Fibroblast of villous mesenchyme (primary cell): Measurements from ENCODE around the gene ELMOD2.

- CAGE, long polyA plus RNA = no peak
Observed at GRCh38 chr4:139153367-139154179, 23.4 kb downstream of the ELF2 start.

GRCh38 chr4:139177293-139177749 is 303 bp upstream of the ELF2 start:
- CAGE, long polyA plus RNA = no peak

- CAGE, long polyA plus RNA = no peak
Observed at GRCh38 chr4:139188867-139189576, 12.0 kb upstream of the ELF2 start.

- CAGE, long polyA plus RNA = no peak
Observed at GRCh38 chr4:139278344-139278758, 1.7 kb downstream of the MGARP start.

- CAGE, long polyA plus RNA = no peak
Observed at GRCh38 chr4:139360399-139360897, 58.2 kb upstream of the NDUFC1 start.

- CAGE, long polyA plus RNA = no peak
Observed at GRCh38 chr4:139552354-139553463, 3.3 kb downstream of the SETD7 start.

- CAGE, long polyA plus RNA = no peak
Observed at GRCh38 chr4:139817603-139818364, 152.2 kb downstream of the MGST2 start.

DNA sequence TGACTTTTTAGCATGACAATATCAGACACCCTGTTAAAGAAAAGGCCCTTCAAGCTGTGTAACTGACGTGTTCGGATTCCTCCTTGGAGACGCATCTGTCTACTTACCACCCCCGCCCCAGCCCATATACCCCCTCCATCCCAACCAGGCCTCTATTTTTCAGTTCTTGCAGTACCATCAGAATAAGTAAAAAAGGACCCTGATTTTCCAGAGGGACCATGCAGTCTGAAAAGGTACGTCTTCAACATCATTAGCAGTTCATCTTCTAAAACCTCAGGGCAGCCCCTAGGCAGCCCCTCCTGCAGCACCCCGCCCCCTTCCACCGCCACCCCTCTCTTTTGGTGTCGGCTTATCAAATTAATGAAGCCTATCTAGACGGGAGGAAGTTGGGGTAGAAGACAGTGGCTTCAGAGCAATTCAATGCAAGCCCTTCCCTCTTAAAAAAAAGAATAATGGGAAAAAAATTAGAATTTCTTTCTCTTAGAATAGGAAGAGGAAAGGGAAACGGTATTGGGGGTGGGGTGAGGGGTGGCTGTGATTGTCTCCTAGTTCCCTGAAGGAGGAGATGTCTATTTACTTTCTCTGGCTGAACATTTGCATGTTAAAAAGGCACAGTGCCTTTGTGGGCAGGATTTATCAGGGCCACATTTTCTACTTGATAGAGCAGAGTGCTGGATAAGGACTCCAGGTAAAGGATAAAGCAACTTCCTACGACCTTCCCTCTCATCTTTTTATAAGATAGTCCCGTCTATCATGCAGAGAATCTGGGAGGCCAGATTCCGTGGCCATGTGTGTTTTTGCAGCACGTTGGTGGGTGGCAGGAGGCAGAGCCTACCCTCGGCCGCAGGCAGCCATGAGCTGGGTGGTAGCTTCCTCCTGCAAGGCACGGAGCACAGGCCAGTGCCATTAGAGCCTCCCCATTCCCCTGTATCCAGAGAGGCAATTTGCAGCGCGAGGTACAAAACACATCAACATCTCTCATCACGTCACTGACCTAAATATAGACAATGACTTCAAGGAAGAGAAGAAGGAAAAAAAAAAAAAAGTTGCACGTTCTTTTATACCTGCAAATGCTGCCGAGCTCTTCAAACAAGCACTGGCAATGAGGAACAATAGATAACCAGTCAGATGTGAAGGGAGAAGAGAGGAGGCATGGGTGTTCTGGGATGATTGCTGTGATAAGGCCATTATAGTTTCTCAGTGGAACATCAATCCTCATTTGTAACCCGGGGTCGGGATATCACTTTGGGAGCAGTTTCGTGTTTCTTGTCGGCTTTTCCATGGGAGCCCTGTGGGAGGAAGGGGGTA is 159.6 kb downstream of the MGST2 start:
- CAGE, long polyA plus RNA = no peak

- CAGE, long polyA plus RNA = no peak
Observed at GRCh38 chr4:140013421-140013959, 140.5 kb downstream of the MAML3 start.

DNA sequence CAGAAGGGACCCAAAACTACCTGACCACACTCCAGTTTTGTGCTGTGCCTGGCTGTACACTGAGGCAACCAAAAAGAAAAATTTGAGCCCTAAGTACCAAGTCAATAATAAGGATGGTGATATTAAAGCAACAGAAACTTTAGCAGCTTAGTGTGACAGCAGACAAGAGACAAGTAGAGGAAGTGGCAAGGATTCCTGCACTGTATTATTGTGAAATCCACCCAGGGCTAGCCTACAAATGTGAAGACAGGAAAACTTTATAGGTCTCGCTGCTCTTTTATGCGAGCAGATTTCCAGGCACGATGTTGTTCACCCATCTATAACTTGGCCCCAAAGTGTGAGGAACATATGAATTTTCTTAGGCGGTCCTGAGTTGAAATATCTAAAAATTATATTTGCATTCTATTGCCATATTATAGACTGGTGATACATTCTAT is 61.2 kb downstream of the MAML3 start:
- CAGE, long polyA plus RNA = no peak

DNA sequence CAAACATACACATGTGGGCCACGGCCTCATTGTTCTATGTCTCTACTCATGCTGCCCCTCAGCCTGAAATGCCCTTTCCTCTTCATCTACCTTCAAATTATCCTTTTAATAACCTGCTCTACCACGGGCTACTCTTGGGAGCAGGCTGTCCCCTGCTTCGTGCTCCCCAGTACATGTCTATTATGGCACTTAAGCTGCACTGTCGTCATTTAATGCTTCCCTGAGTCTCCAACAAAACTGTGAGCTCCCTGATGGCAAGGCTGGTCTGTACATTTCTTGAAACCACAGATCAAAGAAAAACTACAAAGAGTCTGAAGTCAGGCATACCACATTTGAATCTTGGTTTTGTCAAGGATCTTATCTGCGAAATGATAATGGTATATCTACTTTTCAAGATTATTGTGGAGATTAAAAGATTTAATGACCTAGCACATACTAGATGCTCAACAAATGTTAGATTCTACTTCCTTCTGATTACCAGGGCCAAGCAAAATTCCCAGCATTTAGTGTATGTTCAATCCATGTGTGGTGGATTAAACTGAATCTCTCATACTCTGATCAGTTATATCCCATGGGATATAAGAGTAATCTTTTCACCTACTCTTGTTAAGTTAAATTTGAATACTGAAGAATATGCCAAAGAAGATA is 45.7 kb downstream of the MAML3 start:
- CAGE, long polyA plus RNA = no peak

GRCh38 chr4:140117324-140117688 is 36.7 kb downstream of the MAML3 start:
- CAGE, long polyA plus RNA = no peak

DNA sequence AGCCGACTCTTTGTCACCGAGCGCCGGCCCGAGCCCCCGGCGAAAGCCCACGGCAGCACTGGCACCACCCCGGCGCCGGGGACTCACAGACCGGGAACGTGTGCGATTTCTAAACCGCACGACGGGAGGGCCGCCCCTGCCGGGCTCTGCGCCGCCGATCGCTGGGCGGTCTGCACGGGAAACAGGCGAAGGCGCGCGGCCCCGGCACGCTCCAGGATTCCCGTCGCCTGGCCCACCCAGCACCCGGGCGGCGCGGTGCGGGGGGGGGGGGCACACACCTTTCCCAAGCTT is 2.6 kb downstream of the MAML3 start:
- CAGE, long polyA plus RNA = no peak

DNA sequence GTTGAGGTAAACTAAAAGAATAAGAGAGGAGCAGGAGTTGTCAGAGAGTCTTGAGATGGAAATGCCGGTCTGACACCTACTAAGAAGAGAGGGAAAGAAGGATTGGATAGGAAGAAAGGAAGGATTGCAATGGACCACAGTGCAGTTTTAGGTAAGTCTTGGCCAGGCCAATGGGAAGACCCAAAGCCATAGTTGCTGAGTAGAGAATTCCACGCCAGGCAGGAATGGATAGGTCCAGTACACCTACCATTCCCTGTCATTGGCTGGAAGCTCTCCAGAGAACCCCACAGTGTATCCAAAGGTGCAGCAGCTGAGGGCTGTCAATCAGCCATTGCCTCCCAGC is 80.1 kb upstream of the SCOC start:
- CAGE, long polyA plus RNA = no peak

DNA sequence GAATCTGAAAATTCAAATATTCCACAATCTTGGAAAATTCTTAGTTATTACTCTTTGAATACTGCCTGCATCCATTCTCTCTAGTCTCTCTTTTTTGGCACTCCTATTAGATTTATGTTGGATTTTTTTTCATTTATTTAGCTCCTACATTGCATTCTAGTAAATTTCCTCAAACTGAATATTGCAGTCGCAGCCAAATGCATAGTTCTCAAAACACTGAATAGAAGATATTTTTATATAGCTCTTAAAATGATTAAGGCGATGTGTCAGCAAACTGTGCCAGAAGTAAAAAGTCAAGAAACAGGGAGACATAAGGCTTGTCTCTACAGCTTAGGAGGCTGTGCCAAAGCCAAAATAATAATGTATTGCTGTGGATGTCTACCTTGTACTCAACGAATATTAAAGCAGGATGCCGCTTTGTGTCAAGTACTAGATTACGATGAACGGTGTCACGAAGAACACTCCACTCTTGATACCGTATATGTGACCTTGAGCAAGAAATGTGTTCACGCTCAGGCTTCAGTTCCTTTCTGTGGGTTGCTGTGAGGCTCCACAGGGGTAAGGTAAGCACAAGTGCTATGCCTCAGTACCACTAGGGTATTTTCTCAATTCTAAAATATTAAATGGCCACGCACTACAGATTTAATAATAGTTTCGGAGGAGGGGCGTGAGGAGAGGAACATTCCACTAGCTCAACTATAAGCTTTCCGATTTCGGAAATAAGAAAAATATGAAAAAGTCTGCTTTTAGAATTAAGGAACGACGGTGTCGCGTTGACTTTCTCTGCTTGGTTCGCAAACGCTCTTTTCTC is 823 bp upstream of the SCOC start:
- CAGE, long polyA plus RNA = no peak

- CAGE, long polyA plus RNA = no peak
Observed at GRCh38 chr4:140428084-140428473, 631 bp upstream of the CLGN start.

GRCh38 chr4:140523646-140524888 is at the start of gene ELMOD2:
ELMOD2 (plus strand) TSS chr4:140524168.
- CAGE, long polyA plus RNA = no peak

DNA sequence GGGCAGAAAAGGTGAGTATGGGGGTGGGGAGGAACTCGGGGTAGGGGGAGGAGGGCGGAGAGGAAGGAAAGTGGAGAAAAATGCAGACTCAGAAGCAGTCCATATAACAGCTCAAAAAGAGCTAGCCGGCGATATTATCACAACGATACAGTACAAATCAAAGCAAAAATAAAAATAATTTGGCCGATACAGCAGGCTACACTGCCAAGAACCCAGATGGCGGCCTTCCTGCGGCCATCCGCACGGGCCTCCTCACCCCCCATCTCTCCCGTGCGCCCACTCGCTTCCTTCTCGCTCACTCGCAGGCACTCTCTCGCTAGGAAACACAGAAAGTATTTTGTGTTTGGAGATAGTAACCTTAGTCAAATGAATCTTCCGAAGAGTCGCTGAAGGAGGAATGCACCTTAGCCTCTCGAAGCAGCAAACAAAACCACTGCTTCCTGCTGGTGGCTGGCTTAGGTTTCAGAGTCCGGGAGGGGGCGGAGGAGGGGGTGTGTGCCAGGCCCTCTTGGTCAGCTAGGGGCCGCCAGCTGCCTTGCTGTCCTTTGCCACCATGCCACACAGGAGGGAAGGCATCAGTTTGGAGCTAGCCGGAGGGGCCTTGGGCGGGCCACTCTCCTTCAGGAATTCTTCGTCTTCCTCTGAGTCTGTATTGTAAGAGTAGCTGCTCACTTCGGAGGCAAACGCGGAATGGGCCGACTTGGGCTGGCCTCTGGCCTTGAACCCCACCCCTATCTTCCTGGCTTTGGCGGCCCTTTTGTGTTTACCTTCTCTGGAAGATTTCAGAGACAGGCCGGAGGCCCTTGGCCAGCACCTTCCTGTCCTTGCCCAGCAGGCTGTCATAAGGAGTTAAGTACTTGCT is 73.1 kb upstream of the UCP1 start:
- CAGE, long polyA plus RNA = no peak

- CAGE, long polyA plus RNA = no peak
Observed at GRCh38 chr4:140718169-140718974, 37.8 kb downstream of the TBC1D9 start.

DNA sequence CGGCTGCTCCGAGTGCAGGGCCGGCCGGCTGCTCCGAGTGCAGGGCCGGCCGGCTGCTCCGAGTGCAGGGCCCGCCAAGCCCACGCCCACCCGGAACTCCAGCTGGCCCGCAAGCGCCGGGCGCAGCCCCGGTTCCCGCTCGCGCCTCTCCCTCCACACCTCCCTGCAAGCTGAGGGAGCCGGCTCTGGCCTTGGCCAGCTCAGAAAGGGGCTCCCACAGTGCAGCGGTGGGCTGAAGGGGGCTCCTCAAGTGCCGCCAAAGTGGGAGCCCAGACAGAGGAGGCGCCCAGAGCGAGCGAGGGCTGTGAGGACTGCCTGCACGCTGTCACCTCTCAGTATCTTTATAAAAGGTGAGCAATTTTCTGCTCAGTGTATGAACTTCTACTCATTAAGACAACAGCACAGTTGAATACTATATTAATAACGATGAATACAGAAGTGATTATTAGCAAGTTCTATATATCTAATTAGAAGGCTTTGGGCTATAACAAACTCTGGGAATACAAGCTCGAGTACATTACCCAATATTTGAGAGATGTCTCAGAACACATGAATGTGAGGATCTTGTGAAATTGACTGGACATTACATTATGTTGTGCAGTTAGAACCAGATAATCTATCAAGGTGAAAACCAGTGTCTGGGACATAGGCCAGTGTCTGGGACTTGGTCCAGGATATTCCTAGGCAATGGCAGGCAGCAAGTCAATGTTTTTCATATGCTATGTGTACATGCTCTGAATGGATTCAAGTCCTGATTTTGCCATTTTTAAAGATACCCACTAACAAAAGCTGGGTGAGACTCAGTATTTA is 112.9 kb downstream of the ZNF330 start:
- CAGE, long polyA plus RNA = no peak